Retinal pigment epithelial cell (primary cell): ENCODE data around the gene SNX6.

GRCh38 chr14:34556019-34556507 is 16.6 kb upstream of the EAPP start:
- RRBS = no CpG with 5 or more reads among the region's 29 CpGs

GRCh38 chr14:34629321-34630333 is at the start of gene SNX6:
Gene SNX6, minus strand, starts transcription at chr14:34630148.
- RRBS = under 1% methylated on average over 31 of the region's 89 CpGs

- RRBS = no CpG with 5 or more reads among the region's 3 CpGs
Observed at GRCh38 chr14:34687476-34688078, 26.8 kb downstream of the CFL2 start.

DNA sequence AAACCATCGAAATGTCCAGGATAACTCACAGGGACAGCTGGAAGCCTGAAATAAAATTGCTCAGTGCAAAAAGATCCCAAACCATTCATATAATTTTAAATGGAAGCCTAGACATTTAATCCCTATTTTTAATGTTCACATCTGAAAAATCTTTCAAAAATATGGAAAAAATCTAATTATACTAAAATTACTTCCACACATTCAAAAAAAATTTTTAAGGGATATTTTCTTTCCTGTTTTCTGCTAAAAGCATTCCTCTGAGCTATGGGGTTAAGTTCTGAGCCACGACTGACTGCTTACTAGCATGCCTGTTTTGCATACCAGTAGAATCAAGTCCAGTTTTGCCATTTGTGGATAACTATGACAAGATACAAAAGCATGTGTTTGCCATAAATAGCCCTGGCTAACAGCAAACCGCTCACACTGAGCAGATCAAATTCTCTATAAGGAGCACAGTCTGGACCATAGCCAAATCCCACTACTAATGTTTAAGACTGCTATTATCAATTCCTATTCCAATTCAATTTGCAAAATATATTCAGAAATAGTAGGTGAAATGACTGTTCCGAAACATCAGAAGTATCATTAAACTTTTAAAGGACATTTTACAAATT is 3.3 kb downstream of the CFL2 start:
- RRBS = no CpG with 5 or more reads among the region's 4 CpGs

- RRBS = no CpG with 5 or more reads among the region's 3 CpGs
Observed at GRCh38 chr14:34930825-34931110, 52.0 kb upstream of the SRP54 start.

- RRBS = no CpG with 5 or more reads among the region's 6 CpGs
Observed at GRCh38 chr14:35159816-35160512, 37.6 kb downstream of the PRORP start.

GRCh38 chr14:35300094-35300459 is 7.9 kb downstream of the PSMA6 start:
- RRBS = no CpG with 5 or more reads among the region's 4 CpGs

DNA sequence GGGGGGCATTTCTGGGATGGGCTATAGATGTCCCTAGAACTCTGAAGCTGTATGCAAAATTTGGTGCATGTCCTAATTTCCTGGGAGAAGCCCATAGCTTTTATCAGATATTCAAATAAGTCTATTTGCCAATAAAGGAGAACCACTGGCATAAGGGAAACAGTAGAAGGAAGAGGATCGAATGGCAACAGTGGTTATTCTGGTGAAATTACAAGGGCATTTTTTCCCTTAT is 34.2 kb downstream of the PSMA6 start:
- RRBS = no CpG with 5 or more reads among the region's 1 CpG

DNA sequence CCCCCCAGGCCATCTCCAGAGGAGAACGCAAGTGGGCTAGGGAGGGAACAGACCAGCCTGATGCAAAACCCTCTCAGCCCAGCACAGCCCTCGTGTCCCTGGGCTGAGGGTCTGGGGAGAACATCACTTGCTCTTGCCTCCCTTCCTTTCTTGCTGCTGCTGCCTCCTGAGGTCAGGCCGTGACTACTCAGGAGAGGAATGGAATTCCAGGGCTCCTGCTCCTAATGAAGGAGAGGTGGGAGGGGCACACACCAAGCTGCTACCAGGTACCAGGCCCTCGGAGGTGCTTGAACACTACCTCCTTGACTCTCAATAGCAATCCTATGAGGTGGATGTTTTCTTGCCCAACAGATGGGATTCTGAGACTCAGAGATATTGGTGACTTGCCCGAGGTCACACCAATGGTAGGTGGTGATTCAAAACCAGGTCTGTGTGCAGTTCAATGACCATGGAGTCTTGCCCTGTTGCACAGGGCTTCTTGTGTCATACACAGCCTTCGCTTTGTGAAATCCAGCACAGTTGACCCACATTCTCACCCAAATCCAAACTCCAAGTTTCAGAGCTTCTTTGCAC is 45.6 kb downstream of the PSMA6 start:
- RRBS = no CpG with 5 or more reads among the region's 6 CpGs

DNA sequence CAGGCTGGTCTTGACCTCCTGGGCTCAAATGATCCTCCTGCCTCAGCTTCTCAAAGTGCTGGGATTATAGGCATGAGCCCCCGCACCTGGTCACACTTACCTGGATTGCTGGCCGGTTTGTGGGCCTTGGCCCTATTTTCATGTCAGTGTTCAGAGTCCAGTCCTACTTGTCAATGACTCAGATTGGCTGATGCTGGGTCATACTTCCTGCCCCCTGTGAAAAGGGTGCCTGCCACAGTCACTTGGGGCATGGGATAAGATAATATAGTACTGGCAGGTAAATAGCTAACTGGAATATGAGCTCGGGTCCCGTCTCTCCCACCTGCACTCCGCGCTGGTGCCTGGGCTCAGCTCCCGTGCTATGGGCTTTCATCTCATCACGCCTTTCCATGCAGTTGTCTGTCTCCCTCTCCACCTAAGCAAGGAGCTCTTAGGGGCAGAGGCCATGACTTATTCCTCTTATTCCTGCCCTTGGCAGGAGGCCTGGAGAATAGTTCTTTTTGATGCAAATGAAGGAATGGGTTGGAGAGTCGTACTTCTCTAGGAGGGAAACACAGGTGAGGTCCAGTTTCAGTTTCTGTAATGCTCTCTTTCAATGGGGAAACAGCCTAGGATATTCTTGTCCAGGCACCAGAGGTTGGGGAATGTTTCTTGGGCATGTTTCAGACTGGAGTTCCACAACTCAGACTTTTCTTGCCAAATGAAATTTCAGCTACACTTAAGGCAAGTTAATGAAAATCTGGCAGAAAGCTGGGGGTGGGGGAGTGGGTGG is 7.1 kb downstream of the NFKBIA start:
- RRBS = no CpG with 5 or more reads among the region's 9 CpGs

DNA sequence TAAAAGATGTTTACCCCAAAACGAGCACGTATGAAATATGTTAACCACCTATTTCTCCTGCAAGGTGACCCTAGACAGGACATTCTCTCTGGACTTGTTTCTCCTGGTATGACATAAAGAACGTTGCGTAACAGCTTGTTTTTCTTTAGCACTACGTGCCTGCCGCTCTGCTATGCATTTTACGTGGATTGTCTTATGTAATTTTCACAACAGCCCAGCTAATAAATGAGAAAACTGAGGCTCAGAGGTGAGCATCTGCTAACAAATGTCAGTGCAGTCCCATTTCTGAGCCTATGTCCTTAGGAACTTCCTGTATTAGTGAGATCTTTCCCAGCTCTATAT is 3.8 kb downstream of the NFKBIA start:
- RRBS = no CpG with 5 or more reads among the region's 7 CpGs

DNA sequence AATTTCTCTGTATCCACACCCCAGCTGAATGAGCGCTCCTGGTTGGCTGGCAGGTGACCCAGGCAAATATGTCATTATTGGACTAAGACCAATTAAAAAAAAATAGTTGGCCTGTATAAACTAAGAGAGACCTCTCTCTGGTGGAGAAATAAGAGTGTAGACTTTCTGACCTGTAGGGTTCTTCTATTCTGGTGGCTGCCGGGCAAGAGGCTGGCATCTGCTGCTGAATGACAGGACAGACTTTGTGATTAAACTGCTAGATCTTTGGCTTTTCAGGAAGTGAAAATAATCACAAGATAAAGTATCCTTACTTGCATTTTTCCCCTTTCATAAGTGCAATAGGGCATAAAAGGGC is 243.5 kb downstream of the BRMS1L start:
- RRBS = no CpG with 5 or more reads among the region's 2 CpGs

- RRBS = no CpG with 5 or more reads among the region's 2 CpGs
Observed at GRCh38 chr14:36124837-36125083, 195.7 kb downstream of the MBIP start.

GRCh38 chr14:36217469-36217880 is 103.0 kb downstream of the MBIP start:
- RRBS = no CpG with 5 or more reads among the region's 2 CpGs

GRCh38 chr14:36305771-36306339 is 14.6 kb downstream of the MBIP start:
- RRBS = no CpG with 5 or more reads among the region's 5 CpGs

DNA sequence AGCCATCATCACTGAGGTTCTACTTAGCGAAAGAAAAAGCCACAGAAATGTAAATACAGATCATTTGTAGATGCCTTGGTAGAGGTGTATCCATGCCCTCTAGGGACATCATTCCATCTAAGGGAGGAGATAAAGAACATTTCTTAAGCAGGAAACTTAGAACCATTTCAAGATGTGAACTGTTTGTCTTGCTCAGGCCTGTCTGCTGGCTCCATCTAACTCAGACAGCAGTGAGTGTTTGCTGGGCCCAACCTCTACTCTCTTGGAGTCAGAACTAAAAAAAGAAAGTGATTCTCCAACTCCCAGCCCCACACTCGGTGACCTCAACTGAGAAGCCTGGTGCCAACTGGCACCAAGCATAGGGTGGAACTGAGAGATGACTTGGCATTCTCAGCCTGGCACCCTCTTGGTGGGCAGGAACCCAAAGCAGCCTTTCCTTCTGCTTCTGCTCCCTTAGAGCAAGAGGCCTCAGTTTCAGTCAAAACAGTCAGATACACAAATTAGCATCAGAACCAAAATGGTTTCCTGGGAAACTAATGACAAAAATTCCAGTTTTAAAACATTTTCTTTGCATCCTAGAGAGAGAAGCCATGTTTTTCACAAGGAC is 63.6 kb upstream of the MBIP start:
- RRBS = no CpG with 5 or more reads among the region's 2 CpGs

GRCh38 chr14:36518649-36519372 is 1.2 kb downstream of the NKX2-1 start:
- RRBS = 2% methylated on average over 5 of the region's 72 CpGs

- RRBS = 3% methylated on average over 2 of the region's 27 CpGs
Observed at GRCh38 chr14:36519373-36520022, 534 bp downstream of the NKX2-1 start.

DNA sequence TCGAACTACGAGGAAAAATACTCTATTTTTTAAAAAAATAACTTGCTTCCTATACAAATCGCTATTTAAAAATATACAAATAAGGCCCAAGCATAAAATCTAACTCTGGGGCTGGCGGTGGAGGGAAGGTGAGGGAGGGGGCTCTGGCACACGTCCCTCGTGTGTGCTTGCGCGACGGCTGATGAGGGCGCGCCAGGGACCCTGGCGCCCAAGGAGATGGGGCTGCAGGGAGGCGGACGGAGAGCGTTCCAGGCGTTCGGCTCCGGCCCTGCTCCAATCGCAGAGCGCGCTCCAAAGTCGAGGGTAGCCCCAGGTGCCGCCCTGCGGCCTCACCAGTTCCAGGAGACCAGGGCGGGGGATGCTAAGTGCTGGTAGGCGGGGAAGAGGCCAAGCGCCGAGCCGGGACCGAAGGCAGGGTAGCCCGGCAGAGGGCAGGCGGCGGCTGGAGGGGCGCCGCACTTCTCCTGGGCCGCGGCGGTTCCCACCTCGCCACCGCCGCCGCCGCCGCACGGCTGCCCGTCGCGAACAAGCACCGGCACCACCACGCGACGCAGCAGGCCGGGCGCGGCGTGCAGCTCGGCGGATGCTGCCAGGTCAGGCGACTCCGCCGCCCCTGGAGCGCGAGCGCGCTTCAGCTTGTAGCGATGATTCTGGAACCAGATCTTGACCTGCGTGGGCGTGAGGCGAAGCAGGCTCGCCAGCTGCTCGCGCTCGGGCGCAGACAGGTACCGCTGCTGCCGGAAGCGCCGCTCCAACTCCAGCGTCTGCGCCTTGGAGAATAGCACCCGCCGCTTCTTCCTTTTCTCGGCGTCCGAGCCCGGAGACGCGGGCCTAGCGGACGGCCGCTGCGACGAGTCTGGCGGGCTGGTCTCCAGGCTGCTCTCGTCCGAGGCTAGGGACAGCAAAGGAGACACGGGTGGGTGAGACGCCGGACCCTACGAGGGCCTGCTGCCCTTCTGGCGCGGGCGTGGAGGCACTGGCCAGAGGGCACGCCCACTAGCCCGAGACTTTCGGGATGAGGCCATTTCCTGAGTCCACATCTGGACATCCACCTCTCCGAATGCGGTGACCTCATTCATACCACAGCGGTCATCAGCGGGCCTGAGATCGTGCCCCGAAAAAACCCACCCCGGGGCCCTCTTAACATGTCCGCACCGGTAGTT is 1.5 kb downstream of the NKX2-8 start:
- RRBS = 2% methylated on average over 27 of the region's 115 CpGs